Smooth muscle cell (in vitro differentiated cells): ENCODE data around the gene SLC32A1.

DNA sequence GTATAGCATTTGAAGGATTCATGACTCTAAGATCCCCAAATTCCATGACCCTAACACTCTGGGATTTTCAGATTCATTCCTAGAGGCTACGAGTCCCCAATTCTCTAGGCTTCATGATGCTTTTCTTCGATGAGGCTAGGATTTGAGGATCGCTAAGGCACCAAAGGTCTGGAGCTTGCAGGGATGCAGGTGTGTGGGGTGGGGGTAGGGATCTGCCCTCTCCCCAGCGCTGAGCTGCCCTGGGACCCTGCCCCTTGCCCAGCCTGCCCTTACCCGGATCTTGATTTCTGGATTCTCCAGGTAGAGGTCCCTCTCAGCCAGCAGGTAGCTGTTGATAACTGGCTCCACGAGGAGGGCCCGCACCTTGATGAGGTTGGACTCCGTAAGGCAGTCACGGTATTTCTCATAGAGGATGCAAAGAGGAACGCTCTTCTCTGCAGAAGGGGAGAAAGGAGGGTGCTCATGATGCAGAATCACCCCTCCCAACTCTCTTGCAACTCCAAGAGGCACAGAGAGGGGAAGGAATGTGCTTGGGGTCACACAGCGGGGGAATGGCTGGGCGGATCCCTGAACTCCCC lies 32.9 kb downstream of the TGM2 start:
- RAMPAGE, long total RNA = no peak

DNA sequence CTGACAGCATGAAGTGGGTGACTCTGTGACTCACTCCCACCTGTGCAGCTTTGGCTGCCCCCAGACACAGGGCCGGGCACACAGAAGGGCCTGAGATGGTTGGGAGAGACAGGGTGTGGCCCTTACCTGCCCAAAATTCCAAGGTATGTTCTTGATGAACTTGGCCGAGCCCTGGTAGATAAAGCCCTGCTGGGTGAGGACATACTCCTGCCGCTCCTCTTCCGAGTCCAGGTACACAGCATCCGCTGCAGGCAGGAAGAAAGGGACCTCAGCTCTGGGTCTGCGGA lies 14.3 kb downstream of the TGM2 start:
- RAMPAGE, long total RNA = no peak

DNA sequence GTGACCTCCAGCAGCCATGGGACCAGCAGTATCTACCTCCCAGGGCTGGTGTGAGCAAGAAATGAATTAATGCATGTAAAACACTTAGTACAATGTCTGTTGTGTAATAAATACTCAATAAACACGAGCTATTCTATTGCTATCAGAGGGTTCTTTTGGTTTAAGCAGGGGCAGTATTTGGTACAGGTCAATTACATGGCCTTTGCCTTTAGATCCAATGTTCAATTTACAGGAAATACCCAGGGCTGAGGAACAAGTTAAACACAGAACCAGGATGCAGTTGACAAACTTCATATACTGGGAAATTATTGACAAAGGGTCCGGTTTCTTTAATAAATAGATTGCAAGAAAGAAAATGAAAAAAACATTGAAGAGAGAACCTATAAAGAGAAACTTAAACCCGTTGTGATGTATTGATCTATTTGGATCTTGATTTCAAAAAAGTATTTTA lies 2.9 kb downstream of the TGM2 start:
- RAMPAGE, long total RNA = no peak

DNA sequence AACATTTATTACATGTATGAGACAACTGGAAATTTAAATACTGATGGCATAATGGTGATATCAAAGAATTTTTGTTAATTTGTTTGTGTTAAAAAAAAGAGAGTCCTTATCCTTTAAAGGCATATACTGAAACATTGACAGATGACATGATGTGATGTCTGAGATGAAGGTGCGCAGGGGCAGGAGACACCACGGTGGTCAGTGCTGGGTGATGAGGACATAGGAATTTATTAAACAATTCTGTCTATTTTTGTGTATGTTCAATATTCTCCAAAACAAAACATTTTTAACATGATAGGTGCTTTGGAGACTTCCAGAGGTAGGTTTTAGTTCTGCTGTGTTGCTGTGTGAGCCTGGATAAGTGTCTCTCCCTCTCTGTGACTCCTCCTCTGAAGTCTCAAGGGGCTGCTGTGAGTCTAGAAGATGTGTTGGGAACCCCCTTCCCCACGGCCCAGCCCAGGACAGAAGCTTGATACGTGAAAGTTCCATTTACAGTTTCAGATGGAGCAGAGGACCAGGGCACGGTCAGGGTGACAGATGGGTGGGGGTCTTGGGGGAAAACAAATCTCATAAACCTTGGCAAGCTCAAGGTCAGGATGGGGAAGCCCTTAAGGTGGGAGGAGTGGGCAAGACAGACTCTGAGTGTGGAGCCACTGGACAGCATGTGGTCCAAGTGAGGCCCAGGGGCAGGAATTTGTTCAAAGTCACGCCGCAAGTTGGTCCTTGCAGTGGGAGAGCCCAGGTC lies 2.3 kb downstream of the TGM2 start:
- RAMPAGE, long total RNA = no peak

GRCh38 chr20:38345779-38346213 lies 486 bp upstream of the LBP start:
- RAMPAGE, long total RNA = no peak

DNA sequence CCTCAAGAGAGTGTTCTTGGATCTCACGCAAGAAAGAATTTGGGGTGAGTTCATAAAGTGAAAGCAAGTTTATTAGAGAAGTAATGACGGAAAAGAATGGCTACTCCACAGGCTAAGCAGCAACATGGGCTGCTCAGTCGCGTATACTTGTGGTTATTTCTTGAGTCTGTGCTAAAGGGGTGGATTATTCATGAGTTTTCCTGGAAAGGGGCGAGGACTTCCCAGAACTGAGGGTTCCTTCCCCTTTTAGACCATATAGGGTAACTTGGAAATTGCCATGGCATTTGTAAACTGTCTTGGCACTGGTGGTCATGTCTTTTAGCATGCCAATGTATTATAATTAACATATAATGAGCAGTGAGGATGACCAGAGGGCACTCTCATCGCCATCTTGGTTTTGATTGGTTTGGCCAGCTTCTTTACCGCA lies 11.3 kb downstream of the LBP start:
- RAMPAGE, long total RNA = no peak

DNA sequence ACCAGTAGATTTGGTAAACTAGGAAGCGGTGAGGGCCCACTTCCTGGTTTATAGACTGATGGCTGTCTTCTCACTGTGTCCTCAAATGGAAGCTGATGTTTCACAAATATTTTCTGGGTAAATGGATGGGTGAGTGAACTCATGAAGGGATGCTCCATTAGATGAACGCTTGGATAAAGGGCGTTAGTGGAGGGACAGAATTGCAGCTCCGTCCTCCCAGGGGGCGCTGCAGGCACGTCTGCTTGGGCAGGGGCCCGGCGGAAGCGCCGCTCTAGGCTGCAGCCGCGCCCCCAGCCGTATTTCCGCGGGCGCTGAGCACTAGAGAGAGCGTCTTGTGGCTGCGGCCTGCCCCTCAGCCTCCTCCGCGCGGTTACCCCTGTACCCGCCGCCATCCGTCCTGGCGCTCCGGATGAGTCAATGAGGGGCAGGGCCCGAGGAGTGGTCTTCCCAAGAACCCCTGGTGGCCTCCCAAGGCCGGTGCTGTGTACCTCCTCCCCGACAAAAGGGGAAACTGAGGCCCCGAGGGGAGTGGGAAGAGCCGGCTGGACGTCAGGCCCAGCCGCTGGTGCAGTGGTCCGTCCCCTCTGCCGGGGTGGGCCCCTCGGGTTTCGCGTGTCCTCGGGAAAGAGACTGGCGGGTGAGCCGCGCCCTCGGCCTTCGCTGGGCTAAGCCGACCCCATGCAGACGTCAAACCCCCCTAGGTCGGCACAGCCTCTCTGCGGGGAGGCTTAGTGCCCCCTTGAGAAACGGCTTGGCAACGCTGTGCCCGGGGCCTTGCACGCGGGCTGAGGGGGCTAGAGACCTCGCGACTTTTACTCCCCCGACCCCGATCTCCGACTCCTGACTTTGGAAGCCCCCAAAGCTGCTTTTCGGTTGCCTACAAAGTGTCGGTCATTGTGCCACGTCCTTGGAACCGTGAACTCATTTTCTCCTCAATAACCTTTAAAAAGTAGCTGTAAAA lies 26.0 kb upstream of the RALGAPB start:
- RAMPAGE, long total RNA = start-site peak on the plus strand centred at position 325 of the sequence, 22 bp wide, 23 and 25 reads in 2 replicates

GRCh38 chr20:38723692-38724806 lies at the start of gene SLC32A1:
SLC32A1 (plus strand) TSS chr20:38724486.
- RAMPAGE, long total RNA = no peak

DNA sequence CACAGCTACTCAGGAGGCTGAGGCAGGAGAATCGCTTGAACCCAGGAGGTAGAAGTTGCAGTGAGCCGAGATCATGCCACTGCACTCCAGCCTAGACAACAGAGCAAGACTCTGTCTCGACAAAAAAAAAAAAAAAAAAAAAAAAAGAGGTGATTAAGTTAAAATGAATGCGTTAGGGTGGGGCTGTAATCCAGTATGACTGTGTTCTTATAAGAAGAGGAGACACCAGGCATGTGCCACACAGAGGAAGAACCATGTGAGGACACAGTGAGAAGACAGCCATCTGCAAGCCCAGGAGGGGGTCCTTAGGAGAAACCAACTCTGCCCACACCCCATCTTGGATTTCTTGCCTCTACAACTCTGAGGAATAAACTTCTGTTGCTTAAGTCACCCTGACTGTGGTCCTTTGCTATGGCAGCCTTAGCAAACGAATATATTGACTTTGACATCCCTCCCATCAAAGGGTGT lies 16.0 kb upstream of the PPP1R16B start:
- RAMPAGE, long total RNA = no peak

GRCh38 chr20:38805861-38806679 lies 573 bp downstream of the PPP1R16B start:
- RAMPAGE, long total RNA = no peak

- RAMPAGE, long total RNA = no peak
Measured at GRCh38 chr20:38808898-38809729, 3.6 kb downstream of the PPP1R16B start.

DNA sequence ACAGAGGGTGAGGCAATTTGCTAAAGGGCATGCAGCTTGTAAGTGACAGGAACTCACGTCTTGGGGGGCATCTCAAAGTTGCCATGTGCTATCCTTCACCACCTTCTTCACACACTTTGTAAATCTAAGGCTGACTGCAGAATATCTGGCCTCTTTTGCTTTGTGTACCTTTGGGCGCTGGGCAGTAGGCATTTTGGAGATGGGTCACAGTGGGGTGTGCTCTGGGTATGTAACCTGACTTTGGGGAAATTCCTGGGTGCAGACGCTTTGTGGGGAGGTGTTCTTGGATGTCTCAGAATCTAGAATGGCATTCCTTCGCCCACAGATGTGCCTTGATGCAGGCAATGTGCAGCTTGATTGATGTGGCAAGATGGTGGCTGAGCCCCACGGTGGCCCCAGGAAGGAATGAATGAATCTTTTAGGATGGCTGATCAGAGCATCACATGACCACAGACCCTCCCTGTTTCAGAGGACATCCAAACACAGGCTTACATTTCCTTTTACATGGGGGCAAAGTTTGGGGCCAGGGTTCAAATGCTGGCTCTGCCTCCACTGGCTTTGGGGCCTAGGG lies 5.4 kb downstream of the PPP1R16B start:
- RAMPAGE, long total RNA = no peak

DNA sequence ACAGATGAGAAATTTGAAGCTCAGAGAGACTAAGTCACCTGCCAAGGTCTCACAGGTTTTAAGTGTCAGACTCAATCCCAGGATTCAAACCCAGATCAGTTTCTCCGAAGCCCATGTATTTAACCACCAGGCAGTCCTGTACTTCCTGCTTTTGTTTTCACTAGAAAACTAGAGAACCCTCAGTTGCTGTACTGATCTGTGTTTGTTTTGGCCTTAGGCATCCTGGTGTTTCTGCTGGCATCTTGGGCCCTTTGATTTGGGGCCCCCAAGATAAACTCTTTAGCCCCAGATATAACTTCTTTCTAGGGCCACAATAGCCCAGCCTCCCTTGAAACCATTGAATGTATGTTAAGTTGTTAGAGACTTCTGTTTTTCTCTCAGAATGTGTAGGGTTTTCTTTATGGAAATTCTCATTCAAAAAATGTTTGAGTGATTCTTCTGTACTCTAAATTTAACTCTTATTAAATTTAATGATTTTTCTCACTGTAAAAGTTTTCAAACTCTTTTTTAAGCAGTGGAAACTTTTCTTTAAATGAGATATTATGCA lies 36.6 kb downstream of the PPP1R16B start:
- RAMPAGE, long total RNA = no peak

DNA sequence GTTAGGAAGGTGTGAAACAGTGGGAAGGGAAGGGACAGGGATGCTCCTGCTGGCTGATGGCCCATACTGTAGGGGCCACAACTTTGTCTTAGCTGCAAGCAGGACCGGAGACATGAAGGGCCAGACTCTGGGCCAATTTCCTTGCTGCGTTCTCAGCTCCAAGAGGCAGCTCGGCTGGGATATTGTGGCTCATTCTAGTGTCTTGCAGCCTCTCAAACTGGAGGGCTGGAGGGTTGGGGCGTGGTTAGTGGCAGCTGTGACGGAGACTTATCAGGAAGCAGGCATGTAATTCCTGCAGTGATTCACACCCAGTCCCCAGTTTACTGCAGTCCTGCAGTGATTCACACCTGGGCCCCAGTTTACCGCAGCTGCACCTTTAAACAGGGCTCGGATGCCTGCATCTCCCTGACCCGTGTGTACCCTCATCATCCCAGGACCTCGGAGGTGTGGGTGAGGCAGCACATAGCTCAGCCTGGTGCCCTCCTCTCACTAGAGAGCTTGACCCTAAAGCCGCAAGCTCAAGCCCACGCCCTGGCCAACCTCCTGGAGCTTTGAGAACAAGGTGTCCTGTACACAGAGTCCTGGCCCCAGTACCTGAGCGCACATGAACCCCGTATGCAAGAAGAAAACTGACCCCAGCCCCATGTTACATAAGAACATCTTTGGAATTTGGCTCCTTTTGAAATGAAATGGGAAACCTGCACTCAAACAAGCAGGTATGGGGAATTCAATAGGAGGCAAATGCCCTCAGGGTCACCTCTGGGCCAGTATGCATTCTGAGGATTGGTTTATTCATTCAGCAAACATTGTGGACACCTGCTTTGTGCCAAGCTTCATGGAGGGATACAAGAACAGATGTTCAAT lies 55.4 kb upstream of the FAM83D start:
- RAMPAGE, long total RNA = no peak

- RAMPAGE, long total RNA = no peak
Measured at GRCh38 chr20:39358003-39358591, 396.0 kb downstream of the DHX35 start.

GRCh38 chr20:39890547-39891109 lies 798.4 kb downstream of the MAFB start:
- RAMPAGE, long total RNA = no peak

DNA sequence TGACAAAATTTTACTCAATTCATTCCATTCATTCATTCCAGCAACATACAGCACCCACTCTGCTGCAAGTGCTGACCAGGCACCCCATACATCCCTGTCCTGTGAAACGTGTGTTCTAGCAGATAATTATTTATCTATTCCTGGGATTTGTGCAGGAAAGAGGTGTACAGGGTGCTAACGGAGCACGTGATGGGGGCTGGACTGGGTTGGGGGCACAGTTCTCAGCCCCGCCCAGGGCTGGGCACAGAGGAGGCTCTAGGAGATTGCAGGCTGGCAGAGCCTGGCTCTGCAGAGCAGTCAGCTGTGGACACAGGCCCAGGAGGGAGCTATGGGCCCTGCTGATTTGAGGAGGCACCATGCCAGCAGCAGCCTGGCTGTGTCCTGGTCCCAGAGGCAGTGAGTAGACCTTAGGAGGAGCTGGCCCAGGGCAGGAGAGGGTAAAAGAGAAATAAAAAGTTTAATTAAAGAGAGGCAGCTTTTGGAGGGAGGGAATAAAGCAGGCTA lies 19.4 kb downstream of the MAFB start:
- RAMPAGE, long total RNA = no peak

DNA sequence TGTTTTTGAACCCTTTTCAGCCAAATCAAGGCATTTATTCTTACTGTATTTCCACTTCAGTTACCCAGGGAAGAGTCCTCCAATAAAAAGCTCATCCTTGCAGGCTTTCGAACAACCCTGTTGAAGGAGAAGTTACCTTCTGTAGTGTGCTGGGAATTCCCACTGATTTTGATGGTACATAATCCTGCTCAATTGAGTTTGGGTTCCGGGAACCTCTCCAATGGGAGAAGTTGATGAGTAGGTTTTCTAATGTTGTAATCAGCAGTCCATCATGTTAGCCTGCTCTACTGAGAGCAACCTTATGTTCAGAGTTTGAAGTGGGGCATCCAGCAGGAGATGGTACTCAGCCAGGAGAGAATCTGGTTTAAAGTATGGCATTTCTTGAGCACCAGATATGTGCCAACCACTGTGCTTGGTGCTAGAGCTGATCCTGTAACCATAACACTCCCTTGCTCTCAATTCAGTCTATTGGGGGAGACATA lies 1.9 kb downstream of the TOP1 start:
- RAMPAGE, long total RNA = no peak

DNA sequence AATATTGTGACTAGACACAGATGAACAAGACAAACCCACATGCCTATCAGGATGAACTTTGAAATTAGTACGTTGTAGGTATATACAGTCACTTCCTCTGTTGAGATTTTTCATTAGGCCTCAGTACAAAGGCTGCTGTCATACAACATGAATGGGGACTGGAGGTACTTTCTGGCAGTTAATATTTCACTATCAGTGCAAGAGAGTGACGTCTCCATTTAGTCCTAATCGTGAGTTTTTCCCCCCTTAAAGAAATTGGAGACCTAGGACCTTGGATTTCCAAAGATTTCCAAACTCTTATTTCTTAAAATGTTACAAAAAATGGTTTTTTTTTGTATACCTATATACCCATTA lies 10.5 kb downstream of the TOP1 start:
- RAMPAGE, long total RNA = no peak

- RAMPAGE, long total RNA = no peak
Measured at GRCh38 chr20:41077117-41077891, 48.7 kb downstream of the TOP1 start.